Thyroid gland (tissue), 7 donors: ENCODE measurements around a stretch of chr1.

DNA sequence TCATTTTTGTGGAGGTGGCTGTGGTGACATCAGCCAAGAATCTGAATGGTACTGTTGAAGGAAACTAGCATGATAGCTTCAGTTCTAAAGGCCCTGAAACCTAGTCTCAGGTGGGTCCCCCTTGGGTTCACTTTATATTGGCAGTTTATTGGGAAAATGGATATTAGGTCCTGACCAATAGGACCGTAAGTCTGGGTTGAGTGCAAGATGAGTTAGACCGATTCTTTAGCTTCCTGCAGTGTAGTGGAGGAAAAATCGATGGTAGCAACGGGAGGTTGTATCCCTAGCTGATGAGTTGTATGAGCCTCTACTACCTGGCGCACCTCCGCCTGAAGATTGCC lies 3.8 kb downstream of the RCC1 start:
- PRO-cap, 2 experiments = no peak in any of the 2 experiments
- RAMPAGE, long total RNA, 5 experiments = no peak in any of the 5 experiments

DNA sequence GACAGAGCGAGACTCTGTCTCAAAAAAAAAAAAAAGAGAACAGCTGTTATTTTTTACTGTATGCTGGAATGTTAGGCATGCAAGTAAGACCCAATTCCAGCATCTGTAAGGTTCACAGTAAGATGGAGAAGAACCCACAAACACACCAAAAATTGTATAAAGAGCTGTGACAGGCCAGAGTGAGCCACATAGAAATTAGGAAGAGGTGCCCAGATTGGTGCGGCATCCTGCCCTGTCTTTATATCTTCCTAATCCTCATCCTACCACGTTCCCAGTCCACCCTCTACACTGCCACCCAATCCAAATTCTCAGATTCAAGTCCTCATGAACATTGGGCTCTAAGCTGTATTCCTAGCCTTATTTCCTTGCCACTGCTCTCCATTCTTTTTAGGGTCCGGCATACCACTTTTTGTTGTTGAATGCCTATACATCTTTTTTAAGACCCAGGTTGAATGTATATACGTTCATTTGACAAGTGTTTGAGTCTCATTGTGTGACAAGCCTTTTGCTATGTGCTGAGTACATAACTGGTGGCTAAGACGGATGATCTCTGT lies 1.2 kb upstream of the TAF12 start:
- PRO-cap, 2 experiments = no peak in any of the 2 experiments
- RAMPAGE, long total RNA, 5 experiments = no peak in any of the 5 experiments

DNA sequence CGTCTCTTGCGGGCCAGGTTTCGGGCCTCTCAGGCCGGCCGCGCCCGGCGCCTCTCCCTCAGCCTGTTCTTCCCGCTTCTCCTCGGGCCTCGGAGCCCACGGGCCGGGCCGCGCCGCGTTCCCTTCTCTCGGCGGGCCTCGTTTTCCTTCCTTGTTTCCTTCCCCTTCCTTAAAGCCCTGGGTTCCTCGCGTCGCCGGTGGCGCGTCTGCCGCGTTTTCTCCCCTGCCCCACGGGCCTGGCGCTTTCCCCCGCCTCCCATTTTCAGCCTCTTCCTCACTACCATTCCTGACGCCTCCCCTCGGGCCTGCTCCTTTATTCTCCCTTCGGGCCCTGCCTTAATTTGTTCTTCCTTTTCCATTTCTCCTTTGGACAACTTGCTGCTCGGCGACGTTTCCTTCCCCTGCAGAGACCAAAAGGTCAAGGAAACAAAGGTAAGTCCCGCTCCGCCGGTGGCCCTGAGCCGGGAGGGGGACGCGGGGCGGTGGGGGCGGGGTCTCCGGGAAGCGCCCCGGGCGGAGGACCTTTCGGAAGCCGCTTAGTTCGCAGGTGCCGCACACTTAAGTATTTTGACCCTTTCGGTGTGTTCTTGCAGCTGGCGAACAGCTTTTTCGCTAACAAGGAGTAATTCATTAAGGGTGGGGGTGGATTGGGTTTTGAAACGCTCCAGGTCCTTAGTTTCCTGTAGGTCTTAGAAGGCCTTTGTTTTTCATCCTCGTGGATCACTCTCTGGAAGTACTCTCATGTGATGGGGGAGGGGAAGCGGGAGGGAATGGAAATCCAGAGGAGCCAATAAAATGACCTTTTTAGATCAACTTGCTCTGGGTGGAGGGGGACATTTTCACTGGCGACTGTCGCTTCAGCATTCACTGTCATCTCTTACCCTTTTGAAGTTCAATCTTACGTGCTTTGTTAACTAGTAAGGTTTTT lies 775 bp downstream of the YTHDF2 start:
- PRO-cap, 2 experiments = peak in 1 of 2 experiments; most common plus-strand start position 500 of the sequence (in 1); most common minus-strand start position 458 of the sequence (in 1)
- RAMPAGE, long total RNA, 5 experiments = start-site peak on the minus strand in 1 of 5 experiments, centred at position 457 of the sequence, 7 reads per replicate

- PRO-cap, 2 experiments = no peak in any of the 2 experiments
- RAMPAGE, long total RNA, 5 experiments = no peak in any of the 5 experiments
These were observed 36.5 kb downstream of the YTHDF2 start for GRCh38 chr1:28773097-28773768.

- PRO-cap, 2 experiments = peak in 1 of 2 experiments; most common plus-strand start chr1:29121565 (in 1)
- RAMPAGE, long total RNA, 5 experiments = no peak in any of the 5 experiments
These were observed 2.6 kb downstream of the TMEM200B start for GRCh38 chr1:29120939-29121740.

GRCh38 chr1:29182350-29182662 lies 606 bp upstream of the SRSF4 start:
- PRO-cap, 2 experiments = no peak in any of the 2 experiments
- RAMPAGE, long total RNA, 5 experiments = no peak in any of the 5 experiments

DNA sequence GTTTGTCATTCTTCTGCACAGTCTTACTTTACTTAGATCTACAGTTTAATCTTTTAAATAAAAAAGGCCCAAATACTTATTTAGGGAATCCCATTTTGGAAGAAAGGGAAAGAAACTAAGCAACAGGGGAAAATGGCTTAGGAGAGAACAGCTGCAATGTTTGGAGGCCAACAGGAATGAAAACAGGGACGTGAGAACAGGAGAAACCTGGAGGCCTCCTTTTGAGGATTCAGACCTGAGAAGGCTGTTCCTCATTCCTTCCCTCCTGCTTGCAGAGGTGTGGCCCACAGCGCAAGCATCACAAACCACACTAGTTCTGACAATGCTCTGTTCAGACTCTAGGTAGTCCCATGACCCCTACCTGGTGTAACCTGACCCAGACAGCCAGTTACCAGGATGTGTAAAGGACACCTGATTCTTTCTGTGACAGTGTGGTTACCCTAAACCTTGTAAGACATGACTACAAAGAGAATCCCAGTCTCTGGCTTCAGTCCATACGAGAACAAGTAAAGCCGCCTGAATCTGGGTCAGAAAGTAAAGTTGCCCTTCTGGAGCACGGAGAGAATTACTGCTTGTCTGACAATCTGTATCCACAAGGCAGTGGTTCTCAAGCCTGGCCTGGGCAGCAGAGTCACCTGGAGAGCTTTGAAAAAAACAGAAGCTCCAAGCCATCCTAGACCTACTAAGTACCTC lies 3.2 kb downstream of the MECR start:
- PRO-cap, 2 experiments = no peak in any of the 2 experiments
- RAMPAGE, long total RNA, 5 experiments = no peak in any of the 5 experiments

DNA sequence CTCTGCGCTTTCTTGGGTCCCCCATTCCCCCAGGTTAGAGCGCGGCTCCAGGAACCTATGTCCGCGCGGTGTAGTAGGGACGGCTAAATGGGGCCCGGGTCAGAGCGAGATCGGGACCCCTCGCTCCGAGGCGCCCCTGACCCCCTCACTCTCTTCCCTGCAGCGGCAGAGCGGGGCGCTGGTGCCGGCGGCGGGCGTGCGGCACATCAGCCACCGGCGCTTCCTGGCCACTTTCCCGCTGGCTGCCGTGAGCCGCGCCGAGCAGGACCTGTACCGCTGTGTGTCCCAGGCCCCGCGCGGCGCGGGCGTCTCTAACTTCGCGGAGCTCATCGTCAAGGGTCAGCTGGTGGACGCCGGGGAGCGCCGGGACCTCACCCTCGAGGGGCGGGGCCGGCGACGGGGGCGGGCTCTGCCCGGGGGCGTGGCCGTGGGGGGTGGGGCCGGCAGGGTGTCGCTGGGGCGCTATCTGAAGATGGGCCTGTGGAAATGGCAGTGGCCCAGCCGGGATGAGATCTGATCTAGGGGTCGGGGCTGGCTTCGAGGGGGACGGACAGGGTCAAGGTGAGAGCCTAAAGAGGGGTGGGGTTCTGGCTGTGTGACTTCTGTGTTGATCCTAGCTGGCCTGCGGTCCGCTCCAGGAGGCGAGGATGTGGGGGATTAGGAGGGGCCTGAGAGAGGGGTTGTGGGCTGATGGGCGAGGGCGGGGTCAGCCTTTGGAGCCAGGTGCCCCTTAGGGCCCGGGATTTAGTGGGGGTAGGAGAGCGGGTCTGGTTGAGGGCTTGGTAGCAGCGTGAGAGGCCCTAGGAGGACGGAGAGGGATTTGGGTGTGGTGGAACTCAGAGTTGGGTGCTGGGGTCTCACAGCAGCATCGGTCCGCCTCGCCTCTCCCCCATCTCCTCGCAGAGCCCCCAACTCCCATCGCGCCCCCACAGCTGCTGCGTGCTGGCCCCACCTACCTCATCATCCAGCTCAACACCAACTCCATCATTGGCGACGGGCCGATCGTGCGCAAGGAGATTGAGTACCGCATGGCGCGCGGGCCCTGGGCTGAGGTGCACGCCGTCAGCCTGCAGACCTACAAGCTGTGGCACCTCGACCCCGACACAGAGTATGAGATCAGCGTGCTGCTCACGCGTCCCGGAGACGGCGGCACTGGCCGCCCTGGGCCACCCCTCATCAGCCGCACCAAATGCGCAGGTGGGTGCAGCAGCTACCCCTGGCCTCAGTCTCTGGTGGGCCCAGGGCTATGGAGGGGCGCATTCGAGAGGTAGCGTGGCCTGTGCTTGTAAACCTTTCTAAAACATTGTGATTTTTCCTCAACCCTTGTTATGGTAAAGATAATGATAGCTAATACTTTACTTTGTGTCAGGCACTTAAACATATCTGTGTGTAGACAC lies 23.9 kb downstream of the PTPRU start:
- PRO-cap, 2 experiments = peak in 2 of 2 experiments; most common minus-strand start position 285 of the sequence (in 2)
- RAMPAGE, long total RNA, 5 experiments = no peak in any of the 5 experiments

- PRO-cap, 2 experiments = no peak in any of the 2 experiments
- RAMPAGE, long total RNA, 5 experiments = no peak in any of the 5 experiments
These were observed 736.4 kb downstream of the MATN1 start for GRCh38 chr1:29986961-29987502.

GRCh38 chr1:30005866-30006527 lies 717.4 kb downstream of the MATN1 start:
- PRO-cap, 2 experiments = no peak in any of the 2 experiments
- RAMPAGE, long total RNA, 5 experiments = no peak in any of the 5 experiments

DNA sequence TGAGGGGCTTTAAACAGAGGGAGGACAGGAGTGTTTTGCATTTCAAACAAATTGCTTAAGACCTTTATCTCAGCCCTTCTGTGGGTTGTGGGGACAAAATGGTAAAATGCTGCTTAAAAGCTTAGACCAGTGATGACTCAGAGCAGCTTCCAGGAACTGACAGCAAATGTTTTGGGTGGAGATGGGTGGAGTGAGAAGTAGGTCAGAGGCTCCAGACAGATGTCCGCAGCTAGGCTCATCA lies 532.3 kb downstream of the MATN1 start:
- PRO-cap, 2 experiments = no peak in any of the 2 experiments
- RAMPAGE, long total RNA, 5 experiments = no peak in any of the 5 experiments

- PRO-cap, 2 experiments = peak in 1 of 2 experiments; most common plus-strand start chr1:30675955 (in 1)
- RAMPAGE, long total RNA, 5 experiments = no peak in any of the 5 experiments
These were observed 47.8 kb downstream of the MATN1 start for GRCh38 chr1:30675508-30676089.

- PRO-cap, 2 experiments = no peak in any of the 2 experiments
- RAMPAGE, long total RNA, 5 experiments = no peak in any of the 5 experiments
These were observed 36.9 kb downstream of the MATN1 start for GRCh38 chr1:30686339-30687061.

DNA sequence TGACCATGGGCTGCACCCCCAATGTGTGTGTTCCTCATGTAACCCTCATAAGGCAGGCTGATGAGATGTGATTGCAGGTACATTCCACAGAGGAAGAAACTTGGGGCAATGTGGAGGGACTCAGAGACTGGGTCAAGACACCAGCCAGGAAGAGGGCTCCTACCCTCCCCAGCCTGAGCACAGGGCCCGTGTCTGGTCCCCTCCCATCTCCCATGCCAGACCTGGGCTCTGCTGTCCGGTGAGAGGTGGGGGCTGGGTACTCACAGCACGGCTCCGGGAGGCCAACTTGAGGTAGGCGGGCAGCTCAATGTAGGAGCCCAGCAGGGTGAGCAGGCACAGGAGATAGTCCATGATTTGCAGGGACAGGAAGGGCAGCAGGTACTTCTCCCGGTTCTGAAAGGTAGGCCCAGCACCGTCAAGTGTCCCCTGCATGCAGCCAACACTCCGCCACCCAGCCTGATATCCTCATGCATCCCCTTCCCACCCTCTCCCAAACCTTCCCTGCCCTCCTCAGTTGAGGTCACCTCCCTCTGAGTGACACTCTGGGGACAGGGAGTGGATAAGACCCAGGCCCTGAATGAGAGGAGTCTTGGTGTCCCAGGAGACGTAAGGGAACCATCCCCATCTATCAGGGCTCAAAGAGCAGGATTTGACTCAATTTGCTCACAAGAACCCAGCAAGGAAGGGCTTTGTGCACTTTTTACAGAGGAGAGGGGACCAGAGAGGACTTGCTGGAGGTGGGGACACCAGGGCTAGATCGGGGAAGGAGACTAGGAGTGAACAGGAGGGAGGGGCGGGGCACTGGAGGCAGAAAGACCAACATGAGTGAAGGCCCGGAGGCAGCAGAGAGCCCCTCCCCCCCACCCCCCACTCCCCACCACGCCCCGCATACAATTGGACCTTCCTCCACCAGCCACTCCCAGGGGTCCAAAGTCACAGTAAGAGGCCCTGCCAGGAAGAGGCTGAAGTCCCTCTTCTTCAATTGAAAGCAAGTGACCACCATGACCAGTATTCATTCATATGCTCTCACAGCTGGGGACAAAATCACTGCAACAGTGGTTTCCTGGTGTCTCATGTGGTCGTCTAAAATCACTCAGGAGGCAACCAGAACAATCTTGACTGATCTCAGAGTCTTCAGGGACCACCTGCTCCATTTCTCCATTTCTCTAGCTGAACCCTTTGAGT lies 16.6 kb upstream of the MATN1 start:
- PRO-cap, 2 experiments = no peak in any of the 2 experiments
- RAMPAGE, long total RNA, 5 experiments = no peak in any of the 5 experiments

GRCh38 chr1:30780622-30780980 lies 23.0 kb upstream of the LAPTM5 start:
- PRO-cap, 2 experiments = no peak in any of the 2 experiments
- RAMPAGE, long total RNA, 5 experiments = no peak in any of the 5 experiments

- PRO-cap, 2 experiments = no peak in any of the 2 experiments
- RAMPAGE, long total RNA, 5 experiments = no peak in any of the 5 experiments
These were observed 26.1 kb upstream of the LAPTM5 start for GRCh38 chr1:30783523-30784158.

DNA sequence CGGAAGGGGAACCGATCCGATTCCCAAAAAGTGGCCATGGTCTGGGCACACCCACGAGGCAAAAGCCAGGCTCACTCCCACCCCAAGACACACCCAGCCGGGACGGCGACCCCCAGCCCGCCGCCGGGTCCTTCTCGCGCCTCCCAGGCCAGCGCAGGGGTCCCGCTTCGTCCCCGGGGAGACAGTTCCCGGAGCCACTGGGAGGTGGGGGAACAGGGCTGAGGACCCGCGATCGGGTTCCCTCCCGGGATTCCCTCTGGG lies 728 bp downstream of the SDC3 start:
- PRO-cap, 2 experiments = no peak in any of the 2 experiments
- RAMPAGE, long total RNA, 5 experiments = no peak in any of the 5 experiments

- PRO-cap, 2 experiments = no peak in any of the 2 experiments
- RAMPAGE, long total RNA, 5 experiments = no peak in any of the 5 experiments
These were observed 25.4 kb upstream of the SDC3 start for GRCh38 chr1:30933982-30934258.

DNA sequence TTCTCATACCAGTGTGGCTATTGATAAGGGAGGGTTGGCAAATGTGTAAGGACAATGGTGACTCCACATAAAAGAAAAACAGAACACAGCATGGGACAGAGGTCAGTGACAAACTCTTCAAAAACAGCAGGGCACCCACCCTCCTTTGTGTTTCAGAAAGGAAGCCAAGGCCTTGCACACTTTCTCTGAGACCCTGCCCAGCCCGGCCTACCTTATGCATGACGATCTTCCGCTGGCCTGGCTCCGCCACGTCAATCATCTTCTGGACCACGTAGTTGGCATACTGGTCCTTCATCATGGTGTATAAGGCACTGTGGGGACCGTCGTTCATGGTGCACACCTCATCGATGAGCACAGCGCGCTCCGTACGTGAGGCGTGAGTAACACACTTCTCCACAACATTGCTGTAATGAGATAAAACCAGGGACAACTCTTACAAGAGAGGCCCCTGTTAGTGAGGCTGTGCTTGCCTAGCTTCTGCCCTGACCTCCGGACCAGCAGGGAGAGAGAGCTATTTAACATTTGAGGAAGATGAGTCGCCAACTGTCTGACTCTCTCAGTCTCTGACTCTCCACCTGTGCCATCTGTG lies 28.0 kb upstream of the SDC3 start:
- PRO-cap, 2 experiments = no peak in any of the 2 experiments
- RAMPAGE, long total RNA, 5 experiments = no peak in any of the 5 experiments

DNA sequence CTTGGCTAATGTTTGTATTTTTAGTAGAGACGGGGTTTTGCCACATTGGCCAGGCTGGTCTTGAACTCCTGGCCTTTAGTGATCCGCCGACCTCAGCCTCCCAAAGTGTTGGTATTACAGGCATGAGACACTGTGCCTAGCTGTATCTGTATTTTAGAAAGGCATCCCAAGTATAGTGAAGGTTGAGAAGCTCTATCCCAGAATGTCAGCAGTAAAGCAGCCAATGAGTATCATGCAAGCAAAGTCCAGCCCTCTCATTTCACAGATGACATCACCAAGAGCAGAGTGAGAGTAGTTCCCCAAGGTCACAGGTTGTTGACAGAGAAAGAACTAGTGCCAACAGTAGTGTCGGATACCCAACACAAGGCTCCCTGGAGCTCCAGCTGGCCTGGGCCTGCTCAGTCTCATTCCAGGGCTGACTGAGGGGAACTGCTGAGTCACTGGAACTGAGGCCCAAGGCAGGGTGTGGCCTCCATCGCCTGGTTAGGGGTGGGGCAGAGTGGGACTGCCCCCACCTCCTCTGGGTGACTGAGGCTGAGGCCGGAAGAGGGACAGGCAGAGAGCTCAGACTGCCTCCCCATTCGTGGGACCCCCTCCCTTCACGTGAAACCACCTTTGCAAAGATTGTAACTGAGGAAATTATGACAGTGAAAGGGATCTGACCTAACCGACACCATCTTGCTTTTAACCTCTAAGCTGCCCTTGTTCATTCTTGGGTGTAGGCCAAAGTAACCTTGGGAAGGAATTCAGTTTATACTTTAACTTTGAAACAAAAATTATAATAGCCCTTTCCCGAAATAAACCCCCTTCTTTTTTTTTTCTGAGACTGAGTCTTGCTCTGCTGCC lies 68.9 kb downstream of the NKAIN1 start:
- PRO-cap, 2 experiments = peak in 2 of 2 experiments; most common plus-strand start position 527 of the sequence (in 1); most common minus-strand start position 421 of the sequence (in 2)
- RAMPAGE, long total RNA, 5 experiments = no peak in any of the 5 experiments